ENCODE measurements around the gene RREB1.

- RRBS: no CpG with 5 or more reads among the region's 10 CpGs
These were observed 137.2 kb downstream of the LY86 start for GRCh38 chr6:6725692-6726189.

DNA sequence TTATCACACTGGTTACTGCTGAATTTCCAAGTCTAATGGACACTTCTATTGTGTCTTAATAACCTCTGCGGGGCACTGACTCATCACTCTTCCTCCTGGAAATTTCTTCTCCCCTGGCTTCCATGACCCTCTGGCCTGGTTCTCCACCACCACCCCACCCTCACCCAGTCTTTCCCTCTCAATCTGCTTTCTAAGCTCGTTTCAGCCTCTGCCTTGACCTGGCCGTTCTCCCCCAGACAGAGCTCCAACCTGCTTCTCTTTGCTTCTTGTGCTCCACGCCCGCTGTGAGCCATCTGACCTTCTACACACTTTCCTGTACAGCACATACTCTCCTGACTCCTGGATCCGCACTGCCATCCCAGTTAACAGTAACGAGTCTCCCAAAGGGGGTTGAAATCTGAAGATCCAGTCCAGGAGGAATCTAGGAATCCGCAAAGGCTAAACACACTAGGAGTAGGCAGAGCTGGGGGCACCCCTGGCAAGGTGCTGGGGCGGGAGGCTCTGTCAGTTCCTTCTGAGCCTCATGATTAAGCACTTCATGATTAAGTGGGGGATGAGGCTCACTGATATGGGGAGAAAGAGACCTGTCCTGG lies 146.2 kb downstream of the LY86 start:
- RRBS: no CpG with 5 or more reads among the region's 9 CpGs

- RRBS: no CpG with 5 or more reads among the region's 1 CpG
These were observed 202.2 kb downstream of the LY86 start for GRCh38 chr6:6790830-6791072.

DNA sequence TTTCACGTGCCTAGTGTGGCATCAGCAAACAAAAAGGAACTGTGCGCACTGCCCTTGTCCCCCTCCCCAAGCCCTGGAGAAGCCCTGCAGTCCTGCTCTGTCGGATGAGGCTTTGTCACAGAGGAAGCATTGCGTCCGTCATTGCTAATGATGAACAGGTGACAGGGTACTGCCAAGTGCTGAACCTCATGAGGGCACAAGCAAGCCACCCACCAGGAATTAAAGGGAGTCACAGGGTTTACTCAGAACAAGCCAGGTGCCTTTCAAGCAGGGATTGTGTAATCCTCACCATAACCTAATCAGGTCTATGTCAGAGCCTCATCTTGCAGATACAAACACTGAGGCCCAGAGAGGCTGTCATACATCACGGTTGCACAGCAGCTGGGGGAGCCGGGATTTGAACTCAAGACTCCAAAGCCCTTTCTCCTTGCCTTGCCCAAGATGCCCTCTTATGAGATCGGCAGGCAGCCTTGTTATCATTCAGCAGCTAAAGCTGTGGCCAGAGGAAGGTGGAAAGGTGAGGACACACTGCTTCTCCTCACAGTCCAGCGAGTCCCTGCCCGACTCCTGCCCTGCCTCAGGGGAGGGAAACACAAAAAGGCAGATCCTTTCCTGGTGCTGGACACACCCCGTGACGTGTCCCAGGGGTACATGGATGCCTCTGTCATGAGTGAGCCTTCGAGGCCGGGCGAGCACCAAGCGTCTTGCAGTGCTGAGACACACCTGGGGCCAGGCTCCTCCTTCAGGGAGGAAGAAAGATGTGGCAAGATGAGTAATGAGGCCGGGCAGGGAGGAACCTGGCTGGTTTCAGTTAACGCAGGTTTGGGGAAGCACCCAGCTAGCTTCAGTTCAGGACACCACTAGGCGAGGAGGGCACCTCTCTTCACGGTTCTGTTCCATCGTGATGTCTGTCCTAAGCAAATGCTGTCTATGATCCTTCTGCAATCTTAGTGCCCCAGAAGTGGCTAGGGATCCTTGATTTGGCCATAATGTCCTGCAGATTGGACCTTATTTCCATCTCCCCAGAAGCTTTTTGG lies 214.9 kb downstream of the LY86 start:
- RRBS: 28% methylated on average over 4 of the region's 21 CpGs

DNA sequence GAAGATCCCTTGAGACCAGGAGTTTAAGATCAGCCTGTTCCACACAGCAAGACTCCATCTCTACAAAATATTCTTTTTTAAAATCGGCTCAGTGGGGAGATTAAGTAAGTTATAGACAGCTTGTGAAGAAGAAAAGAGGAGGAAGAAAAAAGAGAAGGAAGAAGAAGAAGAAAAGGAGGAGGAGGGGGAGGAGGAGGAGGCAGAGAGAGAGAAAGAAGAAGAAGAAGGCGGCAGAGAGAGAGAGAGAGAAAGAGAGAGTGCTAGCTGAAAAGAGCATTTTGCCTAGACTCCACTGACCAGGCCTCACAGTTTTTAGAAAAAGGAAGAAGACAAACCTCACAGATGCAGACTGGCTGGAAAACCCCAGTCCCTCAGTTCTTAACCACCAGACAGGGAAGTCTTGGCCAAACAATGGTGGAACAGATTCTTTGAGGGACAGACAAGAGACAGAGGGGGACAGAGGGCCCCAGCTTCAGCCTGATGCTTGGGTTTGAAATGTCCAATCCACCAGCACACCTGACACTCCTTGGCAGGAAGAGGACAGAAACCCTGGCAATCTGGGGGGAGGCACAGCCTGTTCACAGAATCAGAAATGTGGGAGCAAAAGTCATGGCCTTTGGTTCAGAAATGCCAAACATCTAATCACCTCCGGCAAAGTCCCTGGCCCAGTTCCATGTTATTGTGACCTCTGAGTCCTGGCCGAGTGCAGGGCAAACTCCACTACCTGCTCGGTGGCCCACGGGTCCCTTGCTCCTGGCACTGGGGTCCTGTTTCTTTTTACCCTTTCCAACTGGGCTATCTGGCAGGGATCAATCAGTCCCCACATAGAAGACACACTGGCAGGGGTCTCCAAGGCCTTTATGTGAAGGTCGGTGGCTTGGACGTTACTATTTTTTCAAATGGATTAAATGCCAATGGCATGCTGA lies 235.1 kb downstream of the LY86 start:
- RRBS: no CpG with 5 or more reads among the region's 8 CpGs

GRCh38 chr6:6915689-6916241 lies 192.0 kb upstream of the RREB1 start:
- RRBS: no CpG with 5 or more reads among the region's 10 CpGs

- RRBS: no CpG with 5 or more reads among the region's 7 CpGs
These were observed 99.2 kb upstream of the RREB1 start for GRCh38 chr6:7008426-7009036.

GRCh38 chr6:7058018-7058928 lies 49.5 kb upstream of the RREB1 start:
- RRBS: no CpG with 5 or more reads among the region's 12 CpGs

DNA sequence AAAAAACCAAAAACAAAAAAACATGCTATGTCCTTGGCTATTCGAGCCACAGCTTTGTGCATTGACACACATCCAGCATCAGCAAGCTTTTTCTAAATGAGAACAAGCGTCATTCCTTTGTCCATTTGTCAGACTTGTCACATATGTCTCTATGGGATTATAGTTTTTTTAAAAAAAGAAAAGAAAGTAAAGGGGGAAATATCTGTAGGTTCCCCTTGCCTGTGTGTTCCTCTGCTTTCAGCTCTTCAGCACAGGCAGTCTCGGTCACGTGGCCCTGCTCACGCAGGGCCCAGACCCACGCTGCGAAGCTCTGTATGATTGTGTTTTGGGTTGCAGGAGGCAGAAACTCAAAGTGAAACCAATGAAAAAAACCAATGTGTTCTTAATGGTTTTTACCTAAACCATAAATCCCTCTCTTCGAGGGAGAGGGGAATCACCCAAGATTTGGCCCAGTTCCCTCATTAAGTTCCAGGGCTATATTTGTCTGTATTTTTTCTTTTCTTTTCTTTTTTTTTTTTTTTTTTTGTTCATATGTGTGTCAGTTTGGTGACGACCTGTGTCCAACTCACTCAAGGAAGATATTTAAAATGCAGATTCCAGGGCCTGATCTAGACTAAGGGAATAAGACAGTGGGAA lies 34.0 kb upstream of the RREB1 start:
- RRBS: no CpG with 5 or more reads among the region's 9 CpGs

- RRBS: no CpG with 5 or more reads among the region's 3 CpGs
These were observed 20.7 kb upstream of the RREB1 start for GRCh38 chr6:7087041-7087398.

DNA sequence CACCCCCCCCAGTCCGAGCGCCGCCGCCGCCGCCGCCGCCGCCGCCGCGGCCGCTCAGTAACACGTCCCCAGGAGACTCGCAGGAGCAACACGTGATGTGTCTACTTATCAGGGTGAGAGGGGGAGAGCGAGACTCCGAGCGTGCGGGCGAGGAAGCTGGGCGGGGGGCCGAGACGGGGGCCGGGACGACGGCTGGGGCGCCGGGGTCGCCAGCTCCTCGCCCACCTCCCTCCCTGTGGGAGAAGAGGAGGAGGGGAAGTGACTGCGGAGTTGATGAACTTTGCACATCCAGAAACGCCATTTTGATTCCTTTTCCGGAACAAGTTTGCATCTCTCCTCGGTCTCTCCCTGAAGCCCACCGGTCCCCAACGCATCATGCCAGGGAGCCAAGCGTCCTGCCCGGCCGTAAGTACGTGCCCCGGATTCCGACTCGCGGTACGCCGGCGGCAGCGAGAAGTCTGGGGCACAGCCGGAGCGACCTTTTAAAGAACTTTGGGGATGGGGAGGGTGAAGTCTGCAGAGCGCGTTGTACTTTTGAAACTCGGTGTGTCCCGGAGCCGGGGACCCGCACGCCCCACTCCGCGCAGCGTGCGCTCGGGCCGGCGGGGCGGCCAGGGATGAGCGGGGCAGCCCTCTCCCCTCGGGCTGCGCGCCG lies at the start of gene RREB1:
Gene RREB1, plus strand, starts transcription at position 306 of the 655 bp plus-strand sequence.
- RRBS: 2% methylated on average over 25 of the region's 71 CpGs

DNA sequence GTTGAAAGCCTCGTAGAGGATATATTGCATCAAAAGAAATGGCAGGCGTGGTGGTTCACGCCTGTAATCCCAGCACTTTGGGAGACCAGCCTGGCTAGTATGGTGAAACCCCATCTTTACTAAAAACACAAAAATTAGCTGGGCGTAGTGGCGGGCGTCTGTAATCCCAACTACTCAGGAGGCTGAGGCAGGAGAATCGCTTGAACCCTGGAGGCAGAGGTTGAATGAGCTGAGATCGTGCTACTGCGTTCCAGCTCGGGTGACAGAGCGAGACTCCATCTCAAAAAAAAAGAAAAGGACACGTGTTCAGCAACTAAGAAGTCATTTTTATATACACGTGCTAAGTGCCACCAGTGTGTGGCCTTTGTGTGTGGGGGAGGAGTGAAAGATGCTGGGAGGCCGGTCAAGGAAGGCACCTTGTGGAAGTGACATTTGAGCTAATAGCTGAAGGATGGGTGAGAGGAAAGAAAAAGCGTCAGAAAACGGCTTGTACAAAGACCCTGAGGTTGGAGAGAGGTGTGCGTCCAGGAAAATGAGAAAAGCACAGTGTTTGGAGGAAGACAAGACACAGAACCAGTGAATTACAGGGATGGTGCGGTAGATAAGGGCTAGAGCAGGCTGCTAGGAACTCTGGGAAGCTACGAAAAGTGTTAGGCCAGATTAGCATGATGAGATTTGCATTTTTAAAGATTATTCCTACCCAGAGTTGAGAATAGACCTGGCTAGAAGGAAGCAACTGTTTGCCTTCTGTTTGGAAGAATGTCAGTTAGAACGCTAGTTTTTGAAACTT lies 11.5 kb downstream of the RREB1 start:
- RRBS: no CpG with 5 or more reads among the region's 20 CpGs

DNA sequence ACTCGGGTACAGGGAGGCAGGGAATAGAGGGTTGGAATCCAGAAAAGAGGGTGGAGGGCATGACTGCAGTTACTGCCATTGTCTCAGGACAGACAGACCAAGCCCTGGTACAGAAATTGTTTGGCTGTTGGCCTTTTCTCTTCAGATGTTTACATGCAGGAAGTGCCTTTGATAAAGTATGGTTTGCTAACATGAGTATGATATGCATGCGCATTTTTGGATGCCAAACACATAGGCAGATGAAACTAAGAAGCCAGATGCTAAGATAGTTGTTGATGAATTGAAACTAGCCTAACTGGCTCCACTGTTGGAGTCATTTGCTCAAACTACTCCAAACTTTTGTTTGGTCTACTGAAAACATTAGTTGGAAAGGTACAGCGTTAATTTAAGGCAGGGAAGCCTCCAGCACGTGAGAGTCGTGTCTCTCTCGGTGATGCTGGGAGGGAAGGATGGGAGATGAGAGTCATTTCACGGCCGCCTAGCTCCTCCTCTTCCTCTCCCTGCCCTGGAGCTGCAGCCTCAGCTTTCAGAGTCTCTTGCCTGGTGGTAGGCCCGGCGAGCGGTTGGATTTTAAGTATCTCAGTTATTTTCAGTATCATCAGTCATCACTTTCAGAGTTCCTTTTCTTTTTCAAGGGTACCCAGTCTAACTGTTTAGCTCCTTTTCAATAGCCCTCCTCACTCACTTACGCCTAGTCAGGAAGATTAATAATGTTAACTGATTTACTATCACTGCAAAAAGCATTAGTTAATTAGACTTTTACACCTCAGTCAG lies 29.7 kb downstream of the RREB1 start:
- RRBS: no CpG with 5 or more reads among the region's 12 CpGs

DNA sequence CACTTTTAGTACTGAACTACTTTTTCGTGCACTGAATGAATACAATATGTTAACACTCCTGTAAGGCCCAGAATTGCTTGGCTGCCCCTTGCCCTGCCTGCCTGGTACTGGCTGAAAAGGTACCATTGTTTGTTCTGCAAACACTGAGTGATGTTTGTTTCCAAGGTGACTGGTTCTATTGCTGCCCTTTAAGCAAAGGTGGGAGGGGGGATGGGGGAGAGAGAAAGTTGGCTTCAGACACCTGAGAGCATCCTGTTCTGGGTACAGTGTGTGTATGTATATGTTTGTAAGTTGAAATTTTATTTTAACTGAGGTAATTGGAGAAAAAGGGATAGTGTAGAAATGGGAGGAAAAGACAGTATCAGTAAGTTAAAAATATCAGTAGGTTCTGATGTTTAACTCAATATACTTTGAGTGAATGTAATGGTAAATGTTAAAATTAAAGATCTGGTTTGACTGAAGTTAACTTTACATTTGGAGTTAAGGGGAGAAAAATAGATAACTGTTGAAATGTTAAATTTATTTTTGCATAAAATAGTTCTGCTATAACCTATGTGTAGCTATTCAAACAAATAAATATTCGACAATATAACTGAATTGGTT lies 31.4 kb downstream of the RREB1 start:
- RRBS: no CpG with 5 or more reads among the region's 2 CpGs

DNA sequence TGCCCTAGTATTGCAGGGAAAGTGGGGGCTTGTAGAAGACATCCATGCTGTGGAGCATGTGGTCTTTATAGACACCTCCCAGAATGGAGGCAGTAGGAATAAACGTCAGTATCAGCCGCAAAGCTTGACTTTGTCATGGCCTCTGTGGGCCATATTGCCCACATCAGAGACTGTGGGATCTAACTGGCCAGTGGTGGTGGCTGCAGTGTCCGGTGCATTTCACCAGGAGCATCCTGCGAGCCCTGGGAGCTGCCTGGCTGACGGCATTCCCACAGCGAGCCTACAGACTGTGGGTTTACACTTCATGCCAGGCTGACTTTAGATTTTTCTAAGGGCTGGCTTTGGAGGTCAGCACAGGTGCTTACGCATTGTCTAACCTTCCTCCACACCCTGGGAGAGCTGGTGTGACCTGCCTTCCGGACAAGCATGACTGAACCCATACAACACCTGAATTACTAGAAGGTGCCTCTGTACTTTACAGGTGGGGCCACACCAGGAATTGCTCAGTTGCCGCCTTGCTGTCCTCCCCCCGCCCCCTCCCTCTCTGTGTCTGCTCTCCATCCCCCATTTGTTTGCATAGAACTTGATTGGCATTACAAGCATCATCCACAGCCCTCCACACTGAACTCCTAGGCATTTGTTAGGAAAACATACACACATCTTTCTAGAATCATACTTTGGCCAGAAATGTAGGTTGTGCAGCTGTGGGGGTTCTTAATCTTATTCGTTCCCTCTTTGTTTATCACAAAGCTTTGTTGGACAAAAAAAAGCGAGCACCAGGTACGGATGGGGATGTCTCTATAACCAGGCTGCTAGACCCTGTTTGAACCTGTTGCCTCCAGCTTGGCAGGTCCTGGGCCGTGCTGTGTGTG lies 96.3 kb downstream of the RREB1 start:
- RRBS: no CpG with 5 or more reads among the region's 14 CpGs

GRCh38 chr6:7289430-7290074 lies 23.4 kb downstream of the SSR1 start:
- RRBS: no CpG with 5 or more reads among the region's 5 CpGs

GRCh38 chr6:7513361-7514003 lies 28.0 kb upstream of the DSP start:
- RRBS: no CpG with 5 or more reads among the region's 7 CpGs

GRCh38 chr6:7542721-7543493 lies 1.4 kb downstream of the DSP start:
- RRBS: under 1% methylated on average over 21 of the region's 48 CpGs

DNA sequence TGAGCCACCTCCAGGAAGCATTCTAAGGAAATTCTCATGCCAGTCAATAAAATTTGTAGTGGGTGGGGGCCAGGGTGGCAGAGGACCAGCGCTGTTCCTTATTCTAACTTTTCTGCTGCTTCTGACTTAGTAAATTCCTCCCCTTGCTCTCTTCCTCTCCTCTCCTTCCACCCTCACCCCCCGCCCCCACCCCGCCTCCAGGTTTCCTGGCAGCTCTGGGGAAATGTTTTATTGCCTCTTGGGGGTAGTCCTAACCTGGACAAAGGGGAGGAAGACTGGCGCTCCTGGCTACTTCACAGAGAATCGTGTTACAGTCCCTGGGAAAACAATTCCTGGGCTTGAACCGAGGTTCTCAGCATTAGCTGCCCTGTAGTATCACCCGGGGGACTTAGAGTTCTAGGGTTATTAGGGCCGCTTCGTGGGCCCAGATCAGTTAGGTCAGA lies 3.3 kb downstream of the BMP6 start:
- RRBS: no CpG with 5 or more reads among the region's 9 CpGs

GRCh38 chr6:7891552-7892135 lies 18.9 kb downstream of the TXNDC5 start:
- RRBS: no CpG with 5 or more reads among the region's 9 CpGs

All from choroid plexus epithelial cell (primary cell).